ENCODE measurements around a stretch of chr6.

DNA sequence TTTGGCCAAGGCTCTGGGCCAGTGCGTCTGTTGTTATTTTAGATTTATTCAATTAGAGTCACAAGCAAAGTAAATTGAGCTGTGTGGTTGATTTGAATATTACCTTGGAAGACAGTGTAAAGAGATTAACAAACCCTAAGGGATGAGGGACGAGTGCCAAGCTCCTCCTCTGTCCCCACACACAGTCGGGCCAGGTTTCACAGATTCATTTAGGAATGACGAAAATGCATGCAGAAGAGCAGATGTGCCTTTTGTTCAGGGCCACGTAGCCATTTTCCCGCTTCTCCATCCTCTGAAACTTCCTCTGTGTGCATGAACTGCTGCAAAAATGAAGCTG lies 361.5 kb downstream of the NRN1 start:
- PRO-cap = no peak
- RRBS = no CpG with 5 or more reads among the region's 6 CpGs

DNA sequence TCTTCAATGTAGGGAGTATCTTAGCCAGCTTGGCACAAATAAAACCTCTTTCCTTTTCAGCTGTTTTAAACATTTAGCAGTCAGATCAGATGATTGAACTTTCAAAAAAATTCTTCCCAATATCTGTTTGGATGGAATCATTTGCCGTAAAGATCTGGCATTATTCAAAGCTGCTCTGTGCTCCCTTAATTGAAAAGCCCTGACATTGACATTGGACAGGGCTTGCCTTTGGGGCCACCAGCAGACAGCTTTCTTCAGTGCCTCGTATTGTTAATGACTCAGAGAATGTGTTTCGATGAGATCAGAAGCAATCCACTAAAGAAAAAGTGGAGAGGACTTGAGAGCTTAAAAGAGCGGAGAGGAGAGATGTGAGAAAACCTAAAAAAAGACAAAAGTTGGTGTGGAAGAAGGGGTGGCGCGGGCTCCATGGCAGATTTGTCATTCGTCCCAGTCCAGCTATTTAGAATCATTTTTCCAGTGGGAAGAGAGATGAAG lies 343.4 kb downstream of the NRN1 start:
- PRO-cap = no peak
- RRBS = no CpG with 5 or more reads among the region's 7 CpGs

GRCh38 chr6:5729780-5730435 lies 276.8 kb downstream of the NRN1 start:
- PRO-cap = no peak
- RRBS = no CpG with 5 or more reads among the region's 3 CpGs

DNA sequence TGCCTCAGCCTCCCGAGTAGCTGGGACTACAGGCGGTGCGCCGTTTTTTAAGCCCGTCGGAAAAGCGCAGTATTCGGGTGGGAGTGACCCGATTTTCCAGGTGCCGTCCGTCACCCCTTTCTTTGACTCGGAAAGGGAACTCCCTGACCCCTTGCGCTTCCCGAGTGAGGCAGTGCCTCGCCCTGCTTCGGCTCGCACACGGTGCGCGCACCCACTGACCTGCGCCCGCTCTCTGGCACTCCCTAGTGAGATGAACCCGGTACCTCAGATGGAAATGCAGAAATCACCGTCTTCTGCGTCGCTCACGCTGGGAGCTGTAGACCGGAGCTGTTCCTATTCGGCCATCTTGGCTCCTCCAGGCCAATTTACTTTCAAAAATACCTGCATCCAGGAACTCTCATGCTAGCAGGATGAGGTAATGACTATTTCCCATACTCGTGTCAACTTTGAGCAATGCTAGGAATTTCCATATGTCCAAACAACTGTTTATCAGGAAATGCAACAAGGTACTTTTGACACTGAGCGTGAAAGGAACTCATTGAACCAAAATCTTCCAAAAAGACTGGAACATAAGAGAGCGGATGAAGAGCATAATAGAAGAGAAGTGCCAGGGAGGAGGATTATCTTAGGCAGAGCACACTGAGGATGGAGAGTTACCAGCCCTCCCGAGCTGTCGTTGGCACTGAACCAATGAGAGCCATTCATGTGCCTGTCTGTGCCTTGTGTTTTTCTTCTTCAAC lies 114.5 kb downstream of the NRN1 start:
- PRO-cap = bidirectional peak, plus-strand start at position 485 of the sequence, minus-strand start at position 367 of the sequence
- RRBS = no CpG with 5 or more reads among the region's 34 CpGs

DNA sequence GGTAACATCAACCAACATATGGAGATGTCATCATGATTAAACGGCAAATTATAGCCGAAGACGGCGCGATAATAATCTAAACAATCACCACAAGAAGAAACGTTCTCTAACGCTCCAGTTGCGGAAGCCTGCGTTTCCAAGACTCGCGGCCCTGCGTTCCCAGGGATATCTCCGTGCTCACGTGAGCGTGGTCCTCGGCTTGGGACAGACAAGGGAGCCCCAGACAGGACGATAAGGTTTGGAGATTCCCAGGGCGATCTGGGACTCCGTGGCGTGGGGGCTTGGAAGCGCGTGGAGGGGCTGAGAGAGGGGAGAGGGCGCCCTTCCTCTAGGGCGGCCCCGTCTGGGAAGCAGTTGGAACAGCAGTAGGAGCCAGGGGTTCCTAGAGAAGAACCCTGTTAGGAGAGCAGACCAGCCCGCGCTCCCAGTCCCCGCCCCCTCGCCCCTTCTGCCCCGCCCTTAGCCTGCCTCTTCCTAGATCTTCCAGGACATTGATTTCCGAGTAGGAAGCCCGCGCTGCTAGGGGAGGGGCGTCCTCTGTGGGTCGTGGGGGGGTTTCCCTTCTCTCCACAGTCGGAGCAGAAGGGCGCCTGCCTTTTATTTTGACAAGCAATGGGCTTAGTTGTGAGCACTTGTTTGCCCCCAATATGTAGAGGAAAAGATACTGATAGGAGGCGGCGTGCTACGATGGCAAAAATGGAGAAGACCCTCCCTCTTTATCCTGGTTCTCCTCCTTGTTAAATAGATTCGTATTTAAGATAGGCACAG lies 10.6 kb downstream of the NRN1 start:
- PRO-cap = no peak
- RRBS = no CpG with 5 or more reads among the region's 41 CpGs

DNA sequence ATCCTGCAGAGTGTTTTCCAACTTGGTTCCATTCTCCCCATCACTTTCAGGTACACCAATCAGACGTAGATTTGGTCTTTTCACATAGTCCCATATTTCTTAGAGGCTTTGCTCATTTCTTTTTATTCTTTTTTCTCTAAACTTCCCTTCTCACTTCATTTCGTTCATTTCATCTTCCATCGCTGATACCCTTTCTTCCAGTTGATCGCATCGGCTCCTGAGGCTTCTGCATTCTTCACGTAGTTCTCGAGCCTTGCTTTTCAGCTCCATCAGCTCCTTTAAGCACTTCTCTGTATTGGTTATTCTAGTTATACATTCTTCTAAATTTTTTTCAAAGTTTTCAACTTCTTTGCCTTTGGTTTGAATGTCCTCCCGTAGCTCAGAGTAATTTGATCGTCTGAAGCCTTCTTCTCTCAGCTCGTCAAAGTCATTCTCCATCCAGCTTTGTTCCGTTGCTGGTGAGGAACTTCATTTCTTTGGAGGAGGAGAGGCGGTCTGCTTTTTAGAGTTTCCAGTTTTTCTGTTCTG lies 21.1 kb downstream of the F13A1 start:
- PRO-cap = no peak
- RRBS = no CpG with 5 or more reads among the region's 12 CpGs

DNA sequence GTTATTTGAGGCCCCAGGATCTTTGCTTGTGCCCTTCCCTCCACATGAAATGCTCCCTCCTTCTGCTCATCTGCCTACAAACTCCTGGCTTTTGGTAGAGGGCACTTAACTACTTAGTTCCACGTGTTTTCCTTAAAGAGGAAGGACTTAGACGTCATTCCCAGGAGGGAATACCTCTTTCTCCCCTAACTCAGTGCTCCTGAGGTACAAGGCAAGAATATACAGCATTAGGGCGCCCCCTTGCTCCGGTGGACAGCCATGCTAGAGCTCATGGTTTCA lies 93.9 kb upstream of the LY86 start:
- PRO-cap = no peak
- RRBS = 3% methylated on average over 1 of the region's 4 CpGs

DNA sequence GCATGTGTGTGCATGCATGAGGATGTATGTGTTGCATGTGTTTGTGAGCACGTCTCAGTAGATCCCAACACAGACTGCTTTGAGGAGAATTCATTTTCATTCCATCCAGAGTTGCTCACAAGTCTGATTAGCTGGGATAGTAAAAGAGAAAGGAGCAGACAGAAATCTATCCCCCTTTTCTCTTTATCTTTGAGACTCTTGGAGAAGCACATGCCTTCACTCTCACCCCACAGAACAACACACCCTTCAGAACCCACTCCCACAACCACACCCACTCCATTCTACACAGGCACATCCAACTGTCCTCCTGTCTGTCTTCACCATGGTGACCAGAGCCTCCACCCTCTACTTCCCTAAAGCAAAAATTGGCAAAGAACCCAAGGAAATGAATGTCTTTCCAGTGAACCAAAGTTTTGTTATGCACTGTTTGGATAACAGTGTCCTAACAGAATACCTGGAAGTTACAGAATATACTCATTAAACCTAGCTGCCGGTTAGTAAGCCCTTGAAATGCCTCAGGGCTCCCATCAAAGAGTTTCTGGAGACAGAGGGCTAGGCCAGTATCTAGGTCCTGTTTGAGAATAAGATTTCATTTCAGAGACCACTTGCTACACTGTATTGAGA lies 100.9 kb downstream of the LY86 start:
- PRO-cap = bidirectional peak, plus-strand start at position 419 of the sequence, minus-strand start at position 241 of the sequence
- RRBS = no CpG with 5 or more reads among the region's 2 CpGs

DNA sequence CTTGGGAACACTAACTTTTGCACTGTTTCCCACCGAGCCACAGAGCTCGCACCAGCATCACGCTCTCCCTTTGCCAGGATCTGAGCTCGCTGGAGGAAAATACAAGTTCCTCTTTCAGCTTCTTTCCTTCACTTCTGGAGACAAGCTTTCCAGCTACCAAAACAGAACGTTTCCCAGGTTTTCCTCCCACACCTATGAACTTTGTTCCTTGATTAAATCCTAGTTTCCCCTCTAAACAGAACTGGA lies 135.3 kb downstream of the LY86 start:
- PRO-cap = no peak
- RRBS = no CpG with 5 or more reads among the region's 5 CpGs

GRCh38 chr6:6725692-6726189 lies 137.2 kb downstream of the LY86 start:
- PRO-cap = no peak
- RRBS = no CpG with 5 or more reads among the region's 10 CpGs

DNA sequence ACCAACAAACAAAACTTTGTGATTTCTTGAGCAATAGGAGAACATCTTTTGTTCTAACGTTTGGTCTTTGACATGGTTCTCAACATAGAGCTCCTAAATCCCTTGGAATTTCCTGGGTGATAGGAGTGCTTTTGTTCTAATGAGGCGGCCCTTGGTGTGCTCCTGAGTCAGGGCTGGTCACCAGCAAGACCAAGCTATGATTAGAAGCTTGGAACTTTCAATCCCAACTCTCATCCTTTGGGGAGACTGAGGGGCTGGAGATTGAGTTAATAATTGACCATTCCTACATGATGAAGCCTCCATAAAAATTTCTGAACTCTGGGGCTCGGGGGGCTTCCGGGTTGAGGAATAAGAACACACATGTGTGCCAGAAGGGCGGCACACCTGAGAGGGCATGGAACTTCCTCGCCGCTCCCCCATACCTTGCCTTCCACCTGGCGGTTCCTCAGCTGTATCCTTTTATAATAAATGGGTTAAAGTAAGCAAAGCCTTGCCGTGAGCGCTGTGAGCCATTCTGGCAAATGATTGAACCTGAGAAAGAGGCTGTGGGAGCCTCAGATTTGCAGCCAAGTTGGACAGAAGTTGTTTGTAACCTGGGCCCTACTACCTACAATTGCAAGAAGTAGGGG lies 164.7 kb downstream of the LY86 start:
- PRO-cap = no peak
- RRBS = no CpG with 5 or more reads among the region's 10 CpGs

DNA sequence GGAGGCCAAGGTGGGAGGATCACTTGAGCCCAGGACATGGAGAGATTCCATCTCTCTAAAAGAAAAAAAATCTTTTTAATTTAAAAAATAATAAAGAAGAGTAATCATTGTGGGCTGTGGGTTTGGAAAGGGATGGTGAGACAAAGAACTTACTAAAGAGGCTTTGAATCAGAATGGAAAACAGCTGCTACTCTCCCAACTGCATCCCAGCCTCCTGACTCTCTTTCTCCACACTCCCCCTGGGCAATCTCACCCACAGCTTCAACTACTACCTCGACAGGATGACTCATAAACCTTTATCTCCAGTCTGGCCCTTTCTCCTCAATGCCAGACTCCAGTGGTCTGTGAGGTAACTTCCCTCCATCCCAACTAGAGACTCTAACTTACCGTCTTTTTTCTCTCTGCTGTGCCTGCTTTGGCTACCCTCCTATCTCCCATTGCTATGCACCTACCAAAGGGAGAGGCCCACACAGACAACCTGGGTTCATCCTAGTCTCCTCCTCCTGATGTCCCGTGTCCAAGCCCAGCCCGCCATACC lies 135.3 kb upstream of the RREB1 start:
- PRO-cap = no peak
- RRBS = no CpG with 5 or more reads among the region's 4 CpGs

GRCh38 chr6:7129348-7129789 lies 21.6 kb downstream of the RREB1 start:
- PRO-cap = no peak
- RRBS = no CpG with 5 or more reads among the region's 6 CpGs

GRCh38 chr6:7191973-7192327 lies 84.2 kb downstream of the RREB1 start:
- PRO-cap = no peak
- RRBS = no CpG with 5 or more reads among the region's 6 CpGs

DNA sequence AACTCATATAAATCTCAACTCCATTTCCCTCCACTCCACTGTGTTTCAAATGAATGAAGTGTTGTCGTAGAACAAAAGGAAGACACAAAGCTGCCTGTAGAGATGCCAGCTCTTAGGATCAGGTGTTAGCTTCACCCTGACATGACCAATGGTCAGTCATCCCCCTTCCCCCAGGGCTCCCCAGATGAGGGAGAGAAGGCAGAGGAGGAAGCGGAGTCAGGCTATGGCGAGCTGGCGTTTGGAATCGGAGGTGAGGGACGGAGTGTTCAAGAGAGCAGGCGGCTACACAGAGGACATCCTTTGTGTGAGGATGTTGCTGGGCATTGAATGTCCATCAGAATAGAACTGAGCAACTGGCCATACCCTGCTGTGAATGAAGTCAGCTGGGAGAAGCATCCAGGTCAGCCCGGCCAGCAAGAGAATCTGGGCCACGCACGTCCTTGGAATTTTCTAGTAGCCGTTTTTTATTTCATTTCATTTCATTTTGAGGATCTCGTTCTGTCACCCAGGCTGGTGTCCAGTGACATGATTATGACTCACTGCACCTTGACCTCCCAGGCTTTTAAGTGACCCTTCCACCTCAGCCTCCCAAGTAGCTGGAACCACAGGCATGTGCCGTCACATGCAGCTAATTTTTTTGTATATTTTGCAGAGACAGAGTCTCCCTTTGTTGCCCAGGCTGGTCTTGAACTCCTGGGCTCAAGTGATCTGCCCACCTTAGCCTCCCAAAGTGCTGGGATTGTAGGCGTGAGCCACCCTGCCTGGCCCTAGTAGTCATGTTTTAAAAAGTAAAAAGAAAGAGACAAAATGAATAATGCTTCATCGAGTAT lies 97.9 kb downstream of the SSR1 start:
- PRO-cap = no peak
- RRBS = no CpG with 5 or more reads among the region's 15 CpGs

DNA sequence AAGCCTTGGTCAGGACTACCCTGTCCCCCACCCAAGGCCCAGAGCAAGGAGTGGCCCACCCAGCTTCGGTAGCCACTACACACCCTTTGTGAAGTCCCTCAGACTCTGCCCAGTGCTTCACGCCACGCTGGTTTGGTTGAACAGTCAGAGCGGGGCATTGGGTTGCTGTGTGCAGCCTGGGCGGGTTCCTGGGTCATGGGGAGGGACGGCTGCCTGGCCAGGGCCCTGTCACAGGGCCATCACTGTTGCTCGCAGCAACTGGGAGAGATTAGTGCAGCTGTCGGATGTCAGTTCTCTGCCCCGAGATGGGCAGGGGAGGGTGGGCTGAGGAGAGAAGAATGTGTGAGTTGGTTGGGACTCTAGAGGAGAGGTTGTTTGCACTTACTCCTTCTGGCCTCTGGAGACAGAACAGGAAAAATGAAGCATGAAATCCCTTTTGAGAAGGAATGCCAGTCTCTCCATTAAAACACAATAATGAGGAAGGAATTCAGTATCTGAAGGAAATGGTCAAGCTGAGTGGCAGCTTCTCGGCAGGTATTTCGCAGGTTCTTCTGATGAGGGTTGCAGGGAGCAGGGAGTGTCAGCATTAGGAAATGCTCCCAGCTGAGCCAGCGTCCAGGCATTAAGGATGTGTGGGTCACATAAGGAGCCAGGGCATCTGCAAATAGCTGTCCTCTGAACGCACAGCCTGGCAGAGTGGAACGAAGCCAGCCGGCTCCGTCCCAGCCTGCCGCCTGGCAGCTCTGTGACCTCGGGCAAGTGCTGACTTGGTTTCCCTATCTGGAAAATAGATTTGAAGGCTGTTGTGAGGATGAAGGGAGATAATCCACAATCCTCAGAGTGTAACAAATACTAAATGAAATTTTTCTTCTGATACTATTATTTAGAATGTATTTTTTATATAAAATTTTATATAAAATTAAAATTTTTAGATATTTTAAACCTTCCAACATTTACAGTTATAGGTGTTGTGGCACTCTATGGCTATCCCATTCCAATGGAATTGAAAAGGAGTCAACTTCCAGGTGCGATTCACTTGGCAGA lies 95.8 kb downstream of the SSR1 start:
- PRO-cap = no peak
- RRBS = no CpG with 5 or more reads among the region's 19 CpGs

DNA sequence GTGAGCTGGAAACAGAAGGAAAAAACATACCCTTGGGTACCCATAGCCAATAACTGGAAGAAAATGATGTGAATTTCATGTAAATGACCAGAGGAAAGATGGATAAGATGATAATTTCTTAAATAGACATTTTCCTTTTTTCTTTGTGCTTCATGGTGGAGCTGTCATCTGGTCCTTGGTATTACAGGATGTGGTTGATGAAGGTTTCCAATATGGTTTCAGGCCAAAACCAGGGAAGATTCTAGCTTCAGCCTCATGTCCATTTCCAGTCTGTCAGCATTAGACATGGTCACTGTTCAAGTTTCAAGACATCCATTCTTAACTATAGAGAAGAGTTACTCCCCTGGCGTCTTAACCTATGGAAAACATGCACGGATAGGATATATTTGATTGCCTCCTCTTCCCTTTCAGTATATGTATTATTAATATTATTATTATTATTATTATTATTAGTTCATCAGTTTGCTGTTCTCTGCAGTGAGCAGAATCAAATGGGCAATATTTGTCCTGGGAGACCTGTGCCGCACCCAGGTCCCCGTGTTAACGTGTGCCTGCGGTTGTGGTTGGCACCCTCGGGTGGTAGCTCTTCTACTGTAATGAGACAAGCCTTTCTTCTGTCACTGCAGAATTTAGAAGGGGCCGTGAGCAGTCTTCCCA lies 63.5 kb downstream of the SSR1 start:
- PRO-cap = no peak
- RRBS = no CpG with 5 or more reads among the region's 8 CpGs

DNA sequence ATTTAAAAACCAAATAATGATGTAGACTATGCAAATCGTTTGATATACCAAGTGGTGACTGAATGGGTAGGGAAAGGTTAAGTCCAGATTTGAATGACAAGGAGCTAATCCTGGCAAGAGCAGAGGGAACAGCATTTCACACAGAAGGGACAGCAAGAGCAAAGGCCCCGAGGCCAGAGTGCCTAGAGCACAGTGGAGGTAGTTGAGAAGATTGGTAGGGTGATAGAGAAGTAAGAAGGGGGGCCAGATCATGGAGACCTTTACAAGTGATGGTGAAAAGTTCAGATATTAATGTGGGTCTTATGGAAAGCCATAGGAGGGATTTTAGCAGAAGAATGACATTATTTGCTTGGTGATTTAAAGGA lies 877 bp downstream of the RIOK1 start:
- PRO-cap = no peak
- RRBS = no CpG with 5 or more reads among the region's 2 CpGs

DNA sequence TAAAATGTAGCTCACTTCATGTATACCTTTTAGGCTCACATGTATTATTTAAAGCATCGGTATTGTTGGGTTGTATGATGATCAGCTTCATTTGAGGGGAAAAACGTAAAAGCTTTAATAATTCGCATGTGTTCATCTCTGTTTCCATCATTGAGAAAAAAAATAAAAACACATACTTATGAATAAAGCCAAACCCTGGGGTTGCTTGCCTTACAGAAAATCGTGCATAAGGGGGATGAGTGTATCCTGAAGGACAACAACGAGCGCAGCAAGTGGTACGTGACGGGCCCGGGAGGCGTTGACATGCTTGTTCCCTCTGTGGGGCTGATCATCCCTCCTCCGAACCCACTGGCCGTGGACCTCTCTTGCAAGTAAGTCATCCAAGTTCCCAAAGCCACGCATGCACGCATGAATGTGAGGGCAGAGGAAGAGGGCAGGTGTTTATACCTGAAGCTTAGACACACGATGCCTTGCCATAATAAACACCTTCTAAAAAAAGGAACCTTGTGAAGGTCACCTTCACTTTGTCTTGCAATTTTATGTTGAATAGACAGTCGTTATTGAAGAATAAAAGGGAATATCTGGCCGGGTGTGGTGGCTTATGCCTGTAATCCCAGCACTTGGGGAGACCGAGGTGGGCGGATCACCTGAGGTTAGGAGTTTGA lies 20.9 kb upstream of the SNRNP48 start:
- PRO-cap = no peak
- RRBS = no CpG with 5 or more reads among the region's 19 CpGs

DNA sequence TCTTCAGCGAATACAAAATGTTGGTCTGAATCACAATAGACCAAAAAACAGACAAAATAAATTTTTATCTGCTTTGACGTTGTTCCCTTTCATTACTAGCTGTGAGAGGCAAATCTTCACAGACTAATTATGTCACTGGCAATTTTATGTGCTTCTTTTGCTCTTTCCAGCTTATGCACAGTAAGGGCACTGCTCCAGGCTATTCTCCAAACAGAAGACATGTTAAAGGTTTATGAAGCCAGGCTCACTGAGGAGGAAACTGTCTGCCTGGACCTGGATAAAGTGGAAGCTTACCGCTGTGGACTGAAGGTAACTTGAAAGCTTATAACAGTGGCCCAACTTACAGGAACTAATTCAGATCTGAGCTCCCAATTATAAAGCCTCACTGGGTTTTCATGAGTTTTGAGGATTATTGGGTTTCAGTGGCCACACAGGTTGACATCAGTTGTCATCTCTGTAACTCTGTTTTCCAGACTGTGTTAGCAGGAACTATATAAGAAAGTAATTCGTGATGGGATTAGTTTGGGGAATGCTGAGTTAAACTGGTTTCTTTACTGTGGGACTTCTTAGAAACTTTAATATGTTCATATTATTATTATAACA lies 15.4 kb upstream of the SNRNP48 start:
- PRO-cap = no peak
- RRBS = no CpG with 5 or more reads among the region's 4 CpGs

Measured in MCF 10A (cell line).